Jejunum (tissue), 1 donor: ENCODE measurements around the genes KLHL14 and ZNF396.

- PRO-cap, result bidirectional peak, plus-strand start at chr18:31685086, minus-strand start at chr18:31684875; bidirectional peak, plus-strand start at chr18:31685309, minus-strand start at chr18:31685457
Observed at GRCh38 chr18:31685054-31685612, 752 bp upstream of the B4GALT6 start.

- PRO-cap, result no peak
Observed at GRCh38 chr18:31738837-31739520, 21.7 kb downstream of the SLC25A52 start.

- PRO-cap, result no peak
Observed at GRCh38 chr18:31739710-31740104, 21.0 kb downstream of the SLC25A52 start.

- PRO-cap, result no peak
Observed at GRCh38 chr18:32093631-32094203, 2.0 kb downstream of the RNF138 start.

GRCh38 chr18:32269845-32270680 is 80.2 kb downstream of the MEP1B start:
- PRO-cap, result no peak

DNA sequence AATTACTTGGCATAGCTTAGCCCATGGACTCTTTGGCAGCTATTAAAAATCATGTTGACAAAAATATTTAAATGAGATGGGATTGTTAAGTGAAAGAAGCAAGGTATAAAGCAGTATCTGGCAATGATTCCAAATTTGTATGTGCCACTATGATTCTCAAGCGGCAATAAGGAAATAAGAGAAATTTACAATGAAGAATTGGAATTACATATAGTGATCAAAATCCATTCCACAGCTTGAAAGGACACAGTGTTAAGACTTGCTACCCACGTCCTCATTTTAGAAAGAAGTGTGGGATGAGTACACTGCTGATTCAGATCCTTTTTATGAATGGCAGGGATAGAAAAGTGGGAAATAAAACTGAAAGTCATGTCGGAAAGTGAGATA is 2.4 kb downstream of the GAREM1 start:
- PRO-cap, result no peak

DNA sequence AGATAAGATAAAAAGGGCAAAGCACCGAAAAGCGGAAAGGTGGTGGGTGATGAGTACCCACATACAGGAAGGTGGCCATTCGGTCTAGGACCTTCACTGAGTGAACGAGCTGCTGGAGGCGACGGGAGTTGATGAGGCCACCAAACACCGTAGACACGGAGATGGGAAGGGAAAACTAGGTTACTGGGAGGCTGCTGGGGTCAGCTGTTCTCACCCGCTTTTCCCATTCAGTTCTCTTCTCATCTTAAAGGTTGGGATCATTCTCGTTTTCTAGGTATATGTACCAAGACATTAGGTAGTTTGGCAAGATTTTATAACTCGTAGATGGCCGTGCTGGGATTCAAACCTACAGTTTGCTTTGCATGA is 754 bp upstream of the GAREM1 start:
- PRO-cap, result no peak

GRCh38 chr18:32760358-32761007 is 12.3 kb downstream of the KLHL14 start:
- PRO-cap, result no peak

GRCh38 chr18:32768787-32769262 is 4.0 kb downstream of the KLHL14 start:
- PRO-cap, result no peak

GRCh38 chr18:32771044-32771237 is 1.9 kb downstream of the KLHL14 start:
- PRO-cap, result no peak

DNA sequence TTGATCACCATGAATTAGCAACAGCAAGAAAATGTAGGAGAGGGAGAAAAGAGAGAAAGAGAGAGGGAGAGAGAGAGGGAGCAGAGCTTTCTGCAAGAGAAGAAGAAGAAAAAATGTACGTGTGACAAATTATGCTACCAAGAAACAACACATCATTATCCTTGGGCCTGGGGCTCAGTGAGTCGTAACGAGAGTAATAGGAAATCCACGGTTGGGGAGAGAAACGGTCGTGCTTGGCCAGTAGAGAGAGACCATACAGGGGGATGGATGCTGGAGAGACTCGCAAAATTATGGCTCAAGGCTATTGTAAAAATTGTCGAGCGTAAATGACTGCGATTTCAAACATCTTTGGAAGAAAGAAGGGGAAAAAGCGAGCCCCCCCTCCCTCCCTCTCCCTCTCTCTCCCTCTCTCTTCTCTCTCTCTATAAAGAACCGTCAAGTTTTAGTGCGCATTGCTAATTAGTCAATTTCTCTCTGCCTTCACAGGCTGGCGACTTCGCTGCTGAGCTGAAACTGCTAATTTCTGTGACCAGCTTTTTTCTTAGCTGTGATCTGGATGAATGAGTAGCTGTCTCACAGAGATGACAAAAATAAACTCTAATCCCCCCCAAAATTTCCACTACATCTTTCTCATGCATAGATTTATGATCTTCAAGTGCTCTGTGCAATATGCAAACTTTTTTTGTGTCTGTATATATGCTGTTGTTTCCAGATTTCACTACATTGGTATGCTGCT is at the start of gene KLHL14:
KLHL14 (minus strand) TSS at position 195 of the 736 bp plus-strand sequence.
- PRO-cap, result no peak

DNA sequence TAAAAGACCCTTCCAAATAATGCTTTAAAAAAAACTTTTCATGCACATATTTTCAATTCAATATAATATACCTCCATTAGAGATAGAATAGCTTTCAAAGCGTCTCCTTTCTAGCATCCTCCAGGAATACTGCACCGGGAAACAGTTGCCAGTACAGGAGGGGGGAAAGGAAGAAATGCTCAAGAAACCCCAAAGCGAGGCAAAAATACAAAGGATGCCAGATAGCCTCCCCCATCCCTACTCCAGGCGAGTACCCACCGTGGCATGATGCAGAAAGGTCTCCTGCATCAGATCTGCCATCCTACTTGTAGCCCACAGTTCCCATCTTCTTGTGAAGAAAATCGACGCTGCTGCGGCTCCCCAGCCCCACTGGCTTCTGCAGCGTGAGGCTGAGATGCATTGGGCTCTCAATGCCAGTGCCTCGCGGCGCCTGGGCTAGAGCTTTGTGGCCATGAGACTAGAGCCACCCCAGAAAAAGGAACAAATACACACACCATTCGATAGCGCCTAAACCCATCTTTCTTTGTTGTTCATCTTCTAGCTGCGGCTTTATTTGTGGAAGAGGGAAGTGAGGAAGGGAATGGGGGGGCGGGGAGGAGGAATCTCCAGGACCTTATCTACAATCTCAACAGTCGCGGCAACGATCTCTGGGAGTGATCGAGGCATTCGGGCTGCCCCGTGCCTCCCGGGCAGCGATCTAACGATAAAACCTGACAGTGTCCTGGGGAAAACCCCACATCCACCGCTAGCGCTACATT is 2.8 kb downstream of the NOL4 start:
- PRO-cap, result no peak

DNA sequence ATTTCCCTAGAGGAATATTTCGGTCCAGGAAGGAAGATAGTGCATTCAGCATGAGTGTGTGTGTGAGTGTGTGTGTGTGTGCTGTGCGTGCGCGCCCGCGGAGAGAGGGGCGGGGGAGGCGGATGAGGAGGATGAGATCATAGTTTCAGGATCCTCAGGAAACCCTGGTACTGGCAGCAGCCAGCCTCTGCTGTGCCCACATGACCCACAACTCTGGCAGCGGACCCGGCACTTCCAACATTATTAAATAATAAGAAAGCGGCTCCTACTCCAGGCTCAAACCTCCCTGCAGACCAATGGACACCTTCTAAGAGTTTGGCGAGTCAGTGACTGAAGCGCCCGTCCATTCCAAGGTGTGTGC is 217.0 kb upstream of the DTNA start:
- PRO-cap, result no peak

- PRO-cap, result no peak
Observed at GRCh38 chr18:34738437-34739021, 28.4 kb downstream of the DTNA start.

- PRO-cap, result no peak
Observed at GRCh38 chr18:34772871-34773306, 62.8 kb downstream of the DTNA start.

GRCh38 chr18:34977214-34977907 is 63.9 kb upstream of the MAPRE2 start:
- PRO-cap, result bidirectional peak, plus-strand start at chr18:34977862, minus-strand start at chr18:34977799

DNA sequence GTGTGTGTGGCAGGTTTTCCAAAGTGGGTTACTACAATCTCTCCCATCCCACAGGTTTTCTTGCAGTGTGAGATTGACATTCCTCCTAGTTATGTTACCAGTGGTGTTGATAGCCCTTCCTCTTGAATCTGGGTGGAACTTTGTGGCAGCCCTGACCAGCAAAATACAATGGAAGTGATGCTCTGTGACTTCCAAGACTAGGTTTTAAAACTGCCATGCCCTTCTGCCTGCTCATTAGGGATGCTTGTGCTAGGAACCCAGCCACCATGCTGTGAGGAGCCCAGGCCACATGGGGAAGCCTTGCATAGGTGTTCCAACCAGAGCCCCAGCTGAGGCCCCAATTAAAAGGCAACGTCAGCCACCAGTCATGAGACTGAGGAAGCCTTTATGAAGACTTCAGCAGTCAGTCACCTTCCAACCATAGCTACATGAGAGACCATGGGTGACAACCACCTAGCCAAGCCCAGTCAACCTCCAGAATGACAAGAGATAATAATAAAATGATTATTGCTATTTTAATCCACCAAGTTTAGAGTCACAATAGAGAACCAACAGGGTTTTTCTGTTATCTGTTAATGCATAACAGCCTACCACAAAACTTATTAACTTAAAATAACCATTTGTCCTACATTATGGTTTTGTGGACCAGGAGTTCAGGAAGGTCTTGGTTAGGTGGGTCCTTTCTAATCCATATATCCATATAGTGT is 13.9 kb upstream of the MAPRE2 start:
- PRO-cap, result no peak

DNA sequence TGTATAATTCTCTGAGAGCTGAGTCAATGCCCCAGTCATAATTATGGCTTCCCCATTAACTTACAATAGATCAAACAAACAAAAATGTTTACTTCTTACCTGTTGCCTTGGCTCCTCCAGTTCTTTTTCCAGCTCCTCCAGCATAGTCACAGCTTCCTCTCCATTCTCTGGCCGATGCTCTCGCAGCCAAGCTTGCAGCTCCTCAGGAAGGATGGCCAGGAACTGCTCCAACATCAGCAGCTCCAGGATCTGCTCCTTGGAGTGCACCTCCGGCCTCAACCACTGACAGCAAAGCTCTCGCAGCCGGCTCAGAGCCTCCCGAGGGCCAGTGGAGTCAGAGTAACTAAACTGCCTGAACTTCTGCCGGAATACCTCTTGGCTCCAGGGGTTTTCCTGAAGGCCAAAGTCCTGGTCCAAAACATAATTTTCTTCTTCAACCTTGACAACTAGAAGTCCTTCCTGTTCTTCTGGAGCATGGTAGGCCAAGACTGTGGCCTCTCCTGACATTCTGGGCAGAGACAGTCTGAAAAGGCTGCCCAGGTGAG is 23.1 kb downstream of the ZNF397 start:
- PRO-cap, result no peak

DNA sequence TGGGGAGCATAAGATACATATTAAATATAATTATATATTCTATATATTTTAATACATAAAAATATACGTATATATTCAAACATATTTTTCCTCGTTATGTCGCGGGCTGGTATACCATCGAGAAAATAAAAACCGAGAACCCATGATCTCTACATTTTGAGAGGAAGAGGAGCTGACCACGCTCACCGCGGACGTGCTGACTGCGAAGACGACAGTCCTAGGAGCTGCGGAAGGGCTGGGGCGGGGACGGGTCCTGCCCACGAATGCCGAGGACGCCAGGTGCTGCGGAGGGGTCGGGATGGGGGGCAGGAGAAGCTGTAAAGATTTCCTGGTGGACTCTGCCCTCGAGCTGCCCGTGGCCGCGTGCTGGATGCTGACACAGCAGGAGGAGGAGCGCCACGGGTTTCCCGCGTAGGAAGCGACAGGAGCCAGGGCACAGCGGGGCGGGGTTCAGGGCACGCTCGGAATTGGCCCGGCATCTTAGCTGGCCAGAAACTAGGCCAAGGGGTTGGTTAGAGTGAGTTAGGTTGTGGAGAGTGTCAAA is 22.3 kb downstream of the ZSCAN30 start:
- PRO-cap, result no peak

- PRO-cap, result unidirectional peak, minus-strand start at chr18:35377294
Observed at GRCh38 chr18:35376703-35377625, at the start of gene ZNF396. ZNF396 (minus strand) TSS chr18:35377337.